Epithelial cell of esophagus (primary cell): ENCODE results near the gene CKS2.

- RRBS, result no CpG with 5 or more reads among the region's 10 CpGs
These were observed 19.9 kb downstream of the GOLM1 start for GRCh38 chr9:86079408-86079840.

DNA sequence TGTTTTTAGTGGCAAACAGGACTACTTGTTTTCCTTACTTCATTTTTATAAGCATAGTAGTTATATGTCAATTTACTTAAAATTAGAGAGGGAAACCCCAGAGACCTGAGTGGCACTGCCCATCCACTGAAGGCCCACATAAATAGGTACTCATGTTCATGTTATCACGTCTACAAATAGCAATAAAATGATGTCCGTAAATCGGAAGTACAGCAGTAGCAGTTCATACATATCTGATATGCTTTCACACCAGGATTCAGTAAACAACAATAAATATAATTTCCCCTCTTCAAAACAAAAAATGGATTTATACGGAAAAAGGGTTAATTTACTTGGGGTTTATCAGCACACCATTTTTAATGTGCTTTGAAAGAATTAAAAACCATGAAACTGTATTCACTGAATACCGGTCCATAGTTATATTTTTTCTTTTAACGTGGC lies 5.7 kb upstream of the ISCA1 start:
- RRBS, result no CpG with 5 or more reads among the region's 6 CpGs

- RRBS, result no CpG with 5 or more reads among the region's 4 CpGs
These were observed 214.8 kb downstream of the GAS1 start for GRCh38 chr9:86732378-86733107.

- RRBS, result no CpG with 5 or more reads among the region's 8 CpGs
These were observed 213.4 kb downstream of the GAS1 start for GRCh38 chr9:86733808-86734433.

DNA sequence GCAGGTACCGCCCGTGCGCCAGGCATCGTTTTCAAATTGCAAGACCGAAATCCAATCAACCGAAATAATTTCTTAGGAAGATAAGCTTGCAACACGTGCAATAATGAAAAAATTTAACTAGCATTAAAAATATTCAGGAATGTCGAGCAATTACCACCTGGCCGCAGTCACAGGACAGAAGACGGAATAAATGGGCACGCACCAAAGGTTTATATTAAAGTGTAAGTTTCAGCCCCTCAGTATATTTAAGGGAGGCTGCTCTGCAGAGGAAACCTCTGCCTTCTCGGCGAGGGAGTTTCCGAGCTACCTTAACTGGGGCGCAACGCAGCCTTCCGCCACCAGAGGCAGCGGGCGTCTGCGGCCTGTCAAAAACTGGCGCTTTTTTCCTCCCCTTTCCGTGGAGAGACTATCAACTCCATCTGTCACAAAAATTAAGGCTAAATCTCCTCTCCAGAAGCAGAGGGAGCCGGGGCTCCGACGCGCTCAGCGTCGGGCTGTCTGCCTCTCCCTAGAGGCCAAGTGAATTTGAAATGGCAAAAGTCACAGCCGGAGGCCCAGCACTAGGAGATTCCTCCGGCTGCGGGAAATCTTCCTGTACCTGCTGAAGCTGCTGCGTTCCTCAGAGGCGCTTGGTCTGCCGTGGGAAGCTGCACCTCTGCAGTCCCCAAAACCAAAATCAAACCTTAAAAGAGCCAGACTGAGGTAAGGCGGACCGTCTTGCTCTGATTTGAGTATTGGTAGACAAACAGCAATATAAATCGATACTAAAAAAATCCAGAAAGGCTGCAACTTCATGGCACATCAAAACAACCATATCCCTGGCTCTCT lies 1.2 kb upstream of the GAS1 start:
- RRBS, result 2% methylated on average over 7 of the region's 37 CpGs

DNA sequence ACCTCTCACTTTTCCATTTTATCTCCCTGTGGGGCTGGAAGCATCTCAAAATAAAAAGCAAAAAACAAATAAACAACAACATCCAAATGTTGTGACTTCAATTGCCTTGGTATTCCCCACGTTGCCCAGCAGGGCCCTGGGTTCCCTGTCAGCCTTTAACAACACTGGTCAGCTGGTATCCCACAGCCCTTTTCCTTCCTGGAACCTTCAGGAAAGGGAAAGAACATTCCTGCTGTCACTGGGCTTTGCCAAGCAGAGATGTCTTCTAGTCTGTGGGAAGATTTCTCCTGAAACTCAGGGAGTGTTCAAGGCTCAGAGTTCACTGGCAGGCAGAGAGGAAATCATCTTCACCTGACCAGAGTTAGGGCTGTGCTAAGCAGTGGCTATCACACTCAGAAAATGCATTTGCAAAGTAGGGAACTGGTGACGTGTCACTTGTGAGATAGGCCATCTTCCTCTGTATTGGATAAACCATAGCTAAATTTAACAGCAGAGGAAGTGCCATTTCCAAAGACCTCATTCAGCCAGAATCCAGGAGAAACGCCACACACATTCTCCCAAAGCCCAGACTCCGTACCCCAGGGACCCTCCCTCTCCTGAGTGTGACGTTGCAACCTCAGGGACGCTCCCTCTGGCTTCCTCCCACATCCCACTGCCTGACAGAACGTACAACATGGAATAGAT lies 274.1 kb upstream of the DAPK1 start:
- RRBS, result no CpG with 5 or more reads among the region's 7 CpGs

DNA sequence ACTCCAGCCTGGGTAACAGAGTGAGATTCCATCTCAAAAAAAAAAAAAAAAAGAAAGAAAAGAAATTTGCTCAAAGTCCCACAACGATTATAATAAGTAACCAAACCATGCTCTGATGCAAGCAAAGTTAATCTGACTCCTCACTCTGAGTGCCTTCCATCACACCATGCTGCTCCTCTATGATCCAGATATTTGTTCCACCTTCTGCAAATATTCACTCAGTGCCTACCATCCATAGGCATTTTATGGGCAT lies 93.3 kb upstream of the DAPK1 start:
- RRBS, result no CpG with 5 or more reads among the region's 1 CpG

DNA sequence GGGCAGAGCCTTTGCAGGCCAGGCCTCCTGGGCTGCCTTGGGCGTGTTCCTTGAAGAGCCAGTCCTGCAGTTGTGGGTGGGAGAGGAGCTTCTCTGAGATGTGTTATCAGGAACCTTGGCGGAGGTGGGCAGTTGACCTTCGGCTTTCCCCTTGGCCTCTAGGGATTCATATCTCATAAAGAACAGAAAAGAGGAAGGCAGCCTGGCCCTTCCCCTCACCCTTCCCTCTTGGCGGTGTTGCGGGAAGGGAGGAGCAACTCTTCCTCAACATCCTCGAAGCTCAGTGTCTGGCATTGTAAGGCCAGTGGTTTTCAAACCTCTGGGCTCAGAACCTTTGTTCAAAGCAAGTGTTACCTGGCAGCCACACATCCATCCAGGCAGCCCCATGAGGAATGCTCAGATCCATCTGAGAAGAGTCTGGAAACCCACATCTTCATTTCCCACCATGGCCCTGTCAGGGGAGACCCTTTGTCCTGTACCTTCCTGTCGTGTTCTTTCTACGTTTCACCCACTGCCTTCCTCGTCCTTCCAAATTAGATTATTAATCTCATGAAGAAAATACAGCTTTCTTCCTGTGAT lies 59.3 kb downstream of the DAPK1 start:
- RRBS, result no CpG with 5 or more reads among the region's 9 CpGs

DNA sequence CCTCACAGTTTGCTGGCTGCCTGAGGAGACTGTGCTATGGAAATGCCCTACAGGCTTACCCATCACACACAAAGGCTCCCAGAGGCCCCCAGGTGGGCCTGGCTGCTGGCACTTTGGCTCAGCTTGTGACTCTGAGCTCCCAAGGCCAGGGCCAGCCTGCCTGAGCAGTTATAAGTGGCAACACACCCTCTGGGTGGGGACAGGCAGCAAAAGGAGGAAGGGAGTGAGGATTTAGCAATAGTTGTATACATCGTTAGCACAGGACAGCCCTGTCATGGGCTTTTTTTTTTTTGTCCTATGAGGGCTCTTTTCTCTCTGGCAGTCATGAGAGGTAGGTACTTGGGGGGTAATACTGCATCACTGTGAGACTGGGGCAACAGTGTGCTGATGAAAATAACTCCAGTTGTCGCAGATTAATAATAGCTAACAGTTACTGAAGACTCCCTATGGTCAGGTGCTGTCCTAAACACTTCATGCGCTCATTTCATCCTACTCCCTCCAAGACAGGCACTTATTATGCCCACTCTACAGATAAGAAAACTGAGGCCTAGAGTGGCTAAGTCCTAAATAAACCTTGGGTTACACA lies 103.7 kb downstream of the DAPK1 start:
- RRBS, result no CpG with 5 or more reads among the region's 3 CpGs

GRCh38 chr9:87613578-87614058 lies 112.3 kb upstream of the CTSL start:
- RRBS, result no CpG with 5 or more reads among the region's 8 CpGs

GRCh38 chr9:87657154-87657688 lies 68.7 kb upstream of the CTSL start:
- RRBS, result no CpG with 5 or more reads among the region's 7 CpGs

GRCh38 chr9:87729228-87729795 lies 3.4 kb downstream of the CTSL start:
- RRBS, result no CpG with 5 or more reads among the region's 3 CpGs

DNA sequence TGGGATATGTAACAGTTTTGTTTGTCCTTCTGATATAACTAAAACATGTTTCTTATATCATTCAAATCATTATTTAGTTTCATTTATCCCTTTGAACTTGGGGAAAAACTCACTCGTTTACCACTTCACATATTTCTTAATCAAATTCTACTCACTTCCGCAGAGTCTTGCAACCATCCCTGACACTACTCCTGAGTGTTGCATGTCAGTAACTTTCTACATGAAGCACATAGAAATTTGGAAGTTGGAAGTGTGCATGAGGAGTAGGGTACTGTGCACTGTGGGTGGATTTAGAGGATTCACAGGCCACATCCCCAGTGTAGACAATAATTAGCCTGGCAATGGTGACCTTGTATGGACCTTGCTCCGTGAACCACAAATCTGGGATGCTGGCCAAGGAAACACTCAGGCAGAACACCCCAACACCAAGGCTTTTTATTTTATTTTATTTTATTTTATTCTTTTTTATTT lies 25.4 kb downstream of the CTSL start:
- RRBS, result no CpG with 5 or more reads among the region's 3 CpGs

DNA sequence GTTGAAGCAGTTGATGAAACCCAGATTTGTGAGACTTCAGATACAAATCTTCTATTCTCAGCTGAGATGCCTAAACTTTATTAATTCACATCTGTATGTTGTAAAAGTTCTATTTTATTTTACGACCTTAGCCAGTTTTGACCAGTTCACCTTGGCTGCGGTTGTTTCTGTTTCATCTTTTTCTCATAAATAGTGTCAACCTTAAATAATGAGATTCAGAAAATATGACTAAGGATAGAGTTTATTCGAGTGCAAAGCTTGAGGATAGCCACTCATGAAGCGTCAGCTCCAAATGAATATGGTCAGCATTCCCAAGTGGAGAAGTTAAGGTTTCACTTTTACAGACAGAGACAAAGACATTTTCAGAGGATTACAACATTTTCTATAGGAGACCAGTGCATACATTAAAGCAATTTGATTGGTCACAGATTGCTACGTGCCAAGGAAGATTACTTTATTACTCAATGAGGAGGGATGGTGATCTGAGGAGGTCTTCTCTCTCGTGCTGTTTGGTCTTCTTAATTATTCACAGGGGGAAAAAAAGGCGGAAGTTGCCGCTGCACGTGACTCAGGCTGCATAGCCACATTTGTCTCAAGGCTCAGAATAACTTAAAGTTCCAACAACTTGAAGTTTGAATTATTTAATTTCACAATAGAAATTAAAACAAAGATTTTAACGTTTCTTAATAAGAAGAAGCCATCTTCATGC lies 60.0 kb upstream of the SPATA31C2 start:
- RRBS, result no CpG with 5 or more reads among the region's 10 CpGs

- RRBS, result no CpG with 5 or more reads among the region's 12 CpGs
These were observed 1.3 kb downstream of the SPIN1 start for GRCh38 chr9:88389448-88390003.

DNA sequence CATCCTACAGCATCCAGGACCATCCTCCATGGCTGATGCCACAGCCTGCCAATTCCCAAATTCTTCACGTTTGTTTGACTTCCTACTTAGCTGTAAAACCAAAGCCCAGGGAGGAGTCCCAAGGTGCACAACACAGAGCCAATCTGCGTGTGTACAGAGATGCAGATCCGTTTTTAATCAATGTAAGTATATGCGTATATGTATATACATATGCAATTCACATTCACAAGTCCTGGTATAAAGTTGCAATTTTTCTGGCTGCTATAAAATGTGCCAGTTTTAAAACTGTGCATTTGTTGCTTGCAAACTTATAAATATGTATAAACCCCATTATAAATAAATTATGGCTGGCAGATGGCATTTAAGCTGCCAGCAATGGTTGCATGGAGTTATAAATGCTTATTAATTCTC lies 16.6 kb downstream of the S1PR3 start:
- RRBS, result no CpG with 5 or more reads among the region's 4 CpGs

GRCh38 chr9:89168736-89169518 lies 9.7 kb downstream of the SHC3 start:
- RRBS, result no CpG with 5 or more reads among the region's 4 CpGs

GRCh38 chr9:89180235-89181004 lies 1.8 kb upstream of the SHC3 start:
- RRBS, result no CpG with 5 or more reads among the region's 20 CpGs

GRCh38 chr9:89311085-89311914 lies at the start of gene CKS2:
CKS2 (plus strand) TSS chr9:89311195.
- RRBS, result 2% methylated on average over 32 of the region's 75 CpGs